M059J (cell line): ENCODE data around the genes FAT2, G3BP1 and PPP1R2B.

DNA sequence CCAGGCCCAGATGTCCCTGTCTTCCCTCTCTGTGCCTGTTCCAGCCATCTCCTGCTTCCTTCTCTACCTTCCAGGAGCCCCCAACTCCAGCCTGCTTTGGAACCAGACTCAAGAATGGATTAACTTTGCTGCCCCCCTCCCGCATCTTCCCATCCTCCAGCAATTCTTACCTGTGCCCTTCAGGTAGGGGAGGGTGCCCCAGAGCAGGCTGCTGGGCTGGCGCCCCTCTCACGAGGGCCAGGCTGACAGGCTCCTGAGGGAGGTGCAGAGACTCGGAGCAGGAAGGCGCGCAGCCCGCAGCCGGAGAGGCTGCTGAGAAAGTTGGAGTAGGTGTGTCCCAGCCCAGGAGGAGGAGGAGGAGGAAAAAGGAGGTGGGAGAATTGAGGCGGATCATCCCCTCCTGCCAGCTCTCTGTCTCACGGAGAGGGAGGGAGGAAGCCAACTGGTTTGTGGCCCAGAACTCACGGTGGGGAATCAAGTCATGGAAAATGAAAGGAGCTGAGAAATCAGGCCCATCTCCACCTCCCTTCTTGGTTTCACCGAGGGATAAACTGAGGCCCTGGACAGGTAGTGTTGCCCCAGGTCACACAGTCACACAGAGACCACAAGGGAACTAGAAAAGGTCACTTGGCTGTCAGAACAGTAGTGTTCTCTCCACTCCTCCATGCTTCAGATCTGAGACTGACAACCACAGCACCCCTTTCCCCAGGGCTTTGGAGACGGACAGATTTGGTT, at the start of gene FAT2:
FAT2 (minus strand) TSS at position 337 of the 735 bp plus-strand sequence.
- RAMPAGE, long total RNA = no peak

GRCh38 chr5:151637571-151638235, 46.6 kb upstream of the FAT2 start:
- RAMPAGE, long total RNA = no peak

- RAMPAGE, long total RNA = no peak
Measured at GRCh38 chr5:151663319-151664144, 23.2 kb downstream of the SPARC start.

DNA sequence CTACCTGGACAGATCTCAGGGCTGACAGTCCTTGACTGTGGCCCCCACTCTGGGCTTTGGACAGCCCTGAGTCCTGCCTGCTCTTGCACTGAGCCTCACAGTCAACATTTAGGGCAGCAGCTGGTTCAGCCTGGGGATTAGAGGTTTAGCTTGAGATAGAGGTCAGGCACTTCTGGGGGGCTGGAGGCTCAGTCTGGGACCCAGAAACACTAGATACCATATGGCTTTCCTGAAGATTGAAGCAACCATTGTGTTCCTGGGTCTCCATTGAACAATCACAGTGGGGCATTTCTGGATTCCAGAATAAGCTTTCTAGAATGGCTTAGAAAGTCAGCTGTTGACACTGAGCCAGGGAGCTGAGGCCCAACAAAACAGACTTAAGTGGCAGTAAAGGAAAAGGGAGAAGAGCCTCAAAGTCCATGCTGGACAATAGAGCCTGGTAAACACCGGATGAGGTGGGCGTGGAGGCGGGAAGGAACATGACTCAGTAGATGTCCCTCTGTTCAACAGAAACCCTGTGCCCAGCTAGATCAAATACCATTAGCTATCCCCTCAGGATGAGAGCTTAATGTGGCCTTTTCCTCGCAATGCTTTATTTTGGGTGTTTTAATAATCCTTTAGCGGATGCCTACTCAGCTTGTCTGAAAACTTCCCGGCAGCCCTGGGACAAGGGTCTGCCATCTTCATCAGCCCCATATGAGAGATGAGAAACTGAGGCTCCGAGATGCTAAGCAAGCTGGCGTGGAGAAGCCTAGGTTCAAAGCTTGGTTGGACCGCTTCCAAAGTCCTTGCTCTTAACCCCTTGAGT, 14.8 kb downstream of the SPARC start:
- RAMPAGE, long total RNA = no peak

GRCh38 chr5:151771771-151772845, at the start of gene G3BP1:
G3BP1 (plus strand) TSS chr5:151771954.
- RAMPAGE, long total RNA = start-site peak on the plus strand at chr5:151771952-151771958, 356 and 232 reads in 2 replicates

DNA sequence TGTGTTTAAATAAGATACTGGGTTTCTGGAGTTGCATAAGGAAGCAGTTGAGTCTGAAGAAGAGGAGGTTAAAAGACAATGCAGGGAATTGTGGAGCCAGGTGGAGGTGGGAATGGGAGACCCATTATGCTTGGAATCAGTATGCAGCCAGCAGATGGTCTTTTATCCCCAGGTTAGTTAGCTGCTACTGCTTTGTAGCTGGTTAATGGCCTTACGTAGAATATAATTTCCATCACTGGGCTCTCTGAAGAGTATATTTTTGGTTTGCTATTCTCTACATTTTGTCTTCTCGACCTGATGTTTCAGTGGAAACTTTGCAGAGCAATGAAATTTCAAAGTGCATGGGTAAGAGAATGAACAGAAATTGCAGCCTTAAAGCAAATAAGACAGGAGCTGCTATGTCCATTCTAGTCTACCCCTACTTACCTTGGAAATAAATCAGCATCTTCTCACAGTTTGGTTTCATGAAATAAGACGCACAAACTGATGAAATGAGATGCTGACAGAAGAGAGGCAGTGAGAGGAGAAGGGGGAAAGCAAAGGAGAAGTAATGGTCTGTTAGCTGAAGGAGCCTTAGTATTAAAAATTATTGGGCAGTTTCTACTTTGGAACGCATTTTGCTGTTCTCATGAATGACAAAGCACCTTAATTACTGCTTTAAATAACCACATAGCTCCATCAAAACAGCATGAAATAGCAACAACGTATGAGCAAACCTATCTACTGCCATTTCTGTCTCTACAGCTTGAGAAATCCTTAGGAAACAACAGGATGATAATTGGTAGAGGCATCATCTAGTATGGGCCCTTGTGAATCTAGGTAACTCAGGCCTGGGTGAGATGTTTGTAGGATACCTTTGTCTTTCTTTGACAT, 45.0 kb downstream of the G3BP1 start:
- RAMPAGE, long total RNA = no peak

DNA sequence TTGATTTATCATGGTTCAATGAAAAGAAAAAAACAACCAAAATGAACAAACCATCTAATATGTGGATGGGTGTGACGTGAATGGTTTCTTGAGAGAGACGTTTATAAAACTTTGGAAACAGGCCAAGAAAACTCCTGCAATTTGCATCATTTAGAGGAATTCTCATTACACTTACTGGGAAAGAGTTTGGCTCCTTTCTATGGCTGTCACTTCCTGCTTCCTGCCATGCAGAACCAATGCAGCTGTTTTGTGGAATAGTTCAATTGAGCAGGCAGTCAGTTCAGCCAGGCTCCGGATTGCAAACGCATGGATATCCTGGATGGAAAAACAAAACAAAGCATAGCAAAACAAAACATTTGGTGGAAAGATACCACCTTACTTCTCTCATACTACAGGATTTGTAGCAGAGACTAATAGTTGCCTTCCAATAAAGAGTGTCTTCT, 36.6 kb downstream of the FAM114A2 start:
- RAMPAGE, long total RNA = no peak

- RAMPAGE, long total RNA = no peak
Measured at GRCh38 chr5:154194231-154194812, 3.8 kb downstream of the GALNT10 start.

DNA sequence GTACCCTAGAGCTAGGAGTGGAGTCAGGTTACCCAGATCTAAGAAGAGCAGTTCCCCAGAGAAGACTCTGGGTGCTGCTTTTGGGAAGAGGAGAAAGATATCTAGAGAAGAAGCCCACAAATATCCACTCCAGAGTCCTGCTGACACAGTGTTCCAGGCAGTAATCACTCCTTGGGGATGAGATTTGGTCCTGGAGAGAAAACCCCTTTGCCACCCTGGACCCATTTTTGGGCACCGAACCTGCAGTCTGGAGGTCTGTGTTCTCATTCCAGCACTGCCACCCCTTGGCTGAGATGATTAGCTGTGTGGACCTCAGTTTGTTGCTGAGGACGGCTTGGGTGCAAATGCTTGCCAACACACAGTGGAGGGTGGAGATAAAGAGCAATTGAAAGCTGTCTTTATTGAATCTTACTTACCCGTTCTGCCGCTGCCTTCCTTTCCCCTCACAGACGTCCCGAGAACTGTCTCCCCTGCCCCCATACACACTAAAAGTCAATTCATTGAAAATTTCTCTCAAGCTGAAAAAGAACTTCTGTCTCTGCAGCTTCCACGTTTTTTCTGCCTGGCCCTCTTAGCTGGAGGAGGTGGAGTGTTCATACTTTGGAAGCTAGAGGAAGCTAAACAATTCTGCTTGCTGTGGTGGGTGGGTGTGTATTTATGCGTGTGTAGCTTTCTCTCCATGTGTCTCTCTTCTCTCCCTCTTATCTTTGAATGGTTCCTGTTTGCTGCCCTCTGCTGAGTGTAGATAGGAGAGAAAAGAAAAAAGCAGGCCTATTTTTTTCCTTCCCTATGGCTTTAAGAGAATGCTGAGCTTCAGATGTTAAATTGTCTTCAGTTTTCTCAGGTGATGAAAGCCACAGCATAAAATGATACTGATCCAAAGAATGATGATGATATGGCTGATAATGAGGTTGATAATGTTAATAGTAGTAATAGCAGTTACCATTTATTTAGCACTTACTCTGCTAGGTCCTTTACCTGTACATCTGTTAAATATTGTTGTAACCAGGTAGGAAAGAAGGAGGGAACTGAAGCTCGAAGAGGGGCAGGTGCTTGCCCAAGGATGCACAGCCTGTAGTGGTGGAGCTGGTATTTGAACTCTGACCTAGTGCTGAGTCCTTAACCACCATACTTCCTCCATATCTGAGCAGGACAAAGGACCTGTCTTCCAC, 6.7 kb downstream of the GALNT10 start:
- RAMPAGE, long total RNA = no peak

DNA sequence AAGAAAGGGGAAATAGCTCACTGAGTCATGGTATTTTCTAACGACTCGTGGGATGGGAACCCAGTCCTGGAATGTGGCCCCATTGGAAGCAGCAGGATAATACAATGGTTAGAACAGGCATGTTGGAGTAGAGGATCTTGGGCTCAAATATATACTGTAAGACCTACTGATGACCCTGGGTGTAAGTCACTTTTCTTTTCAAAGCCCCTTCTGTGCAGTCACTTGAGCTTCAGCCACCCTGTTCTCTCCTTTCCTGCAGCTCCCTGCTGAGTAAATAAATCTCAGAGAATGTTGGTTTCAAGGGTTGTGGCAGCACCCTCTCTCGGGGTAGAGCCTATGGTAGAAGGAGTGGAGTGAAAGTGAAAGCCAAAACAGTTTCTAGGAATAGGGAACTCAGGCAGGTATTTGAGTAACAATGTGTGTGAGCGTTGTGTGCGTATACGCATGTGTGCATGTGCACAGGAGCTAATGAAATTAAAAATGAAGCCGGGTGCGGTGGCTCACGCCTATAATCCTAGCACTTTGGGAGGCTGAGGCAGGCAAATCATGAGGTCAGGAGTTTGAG, 40.7 kb upstream of the LARP1 start:
- RAMPAGE, long total RNA = no peak

DNA sequence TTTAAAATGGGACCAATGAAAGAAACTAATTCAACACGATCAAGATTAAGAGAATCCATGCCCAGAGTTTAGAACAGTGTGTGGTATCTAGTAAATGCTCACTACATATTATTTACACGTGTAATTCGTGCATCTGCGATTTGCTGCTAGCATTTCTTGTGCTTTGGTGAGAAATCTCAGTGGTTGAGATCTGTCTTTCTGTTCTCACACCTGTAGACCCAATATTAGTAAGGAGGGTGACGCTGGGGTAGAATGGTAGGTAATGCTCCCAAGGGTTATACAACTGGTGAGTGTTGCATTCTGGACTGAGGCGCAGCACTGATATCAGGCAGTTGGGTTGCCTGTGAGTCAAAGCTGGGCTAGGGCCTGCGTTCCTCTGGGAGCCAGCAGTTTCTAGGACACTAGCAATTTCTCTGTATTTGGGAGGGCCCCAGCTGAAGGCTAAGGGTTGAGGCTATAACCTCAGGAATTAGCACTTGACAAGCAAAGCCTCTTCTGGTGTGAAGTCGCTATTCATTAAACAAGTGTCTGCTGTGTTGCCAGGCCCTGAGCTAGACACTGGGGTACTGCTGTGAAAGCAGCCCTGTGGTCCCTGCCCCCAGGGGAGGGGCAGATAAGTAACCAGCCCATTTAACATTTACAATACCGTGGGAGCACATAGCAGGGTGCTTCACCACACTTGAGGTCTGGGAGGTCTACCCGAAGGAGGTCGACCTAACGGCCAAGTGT, 28.7 kb downstream of the LARP1 start:
- RAMPAGE, long total RNA = no peak

- RAMPAGE, long total RNA = no peak
Measured at GRCh38 chr5:154899157-154899591, 38.8 kb downstream of the GEMIN5 start.

DNA sequence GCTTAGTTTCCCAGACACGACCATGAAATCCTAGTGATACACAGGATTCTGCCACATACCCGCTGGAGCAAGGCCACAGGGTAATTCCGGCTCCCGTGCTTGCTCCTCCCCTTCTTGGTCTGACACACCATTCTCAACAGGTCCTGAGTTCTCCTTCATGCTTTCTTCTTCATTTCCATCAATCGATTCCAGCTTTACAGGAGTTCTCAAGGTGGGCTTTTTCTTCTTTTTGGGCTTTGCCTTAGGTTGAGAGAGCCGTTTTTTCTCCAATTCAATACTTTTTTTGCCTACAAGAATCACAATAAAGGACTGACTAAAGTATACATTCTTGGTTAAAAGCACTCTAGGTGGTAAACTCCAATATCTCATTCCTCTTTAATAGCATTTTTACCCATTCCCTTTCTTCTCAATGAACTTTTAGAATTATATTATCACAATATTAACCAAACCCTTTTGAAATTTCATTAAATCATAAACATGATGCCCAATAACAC, 30.4 kb downstream of the GEMIN5 start:
- RAMPAGE, long total RNA = no peak

DNA sequence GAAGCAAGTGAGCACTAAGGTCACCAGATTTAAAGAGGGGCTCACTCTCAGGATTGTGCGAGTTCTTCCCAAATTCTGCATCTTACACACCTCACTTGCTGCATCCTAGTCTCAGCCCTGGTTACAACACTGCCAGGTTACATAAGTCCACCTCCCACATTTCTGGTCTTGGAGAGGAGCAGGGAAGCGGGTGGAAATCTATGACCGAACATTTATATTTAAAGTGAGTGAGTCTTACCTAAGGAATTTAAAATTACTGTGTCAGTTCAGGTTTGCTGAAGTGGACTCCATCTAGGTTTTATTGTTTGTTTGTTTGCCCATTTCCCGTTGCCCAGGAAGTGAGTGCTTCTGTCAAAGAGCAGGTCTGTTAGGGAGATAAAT, 179.4 kb downstream of the KIF4B start:
- RAMPAGE, long total RNA = no peak

GRCh38 chr5:155727769-155729071, 598.7 kb upstream of the SGCD start:
- RAMPAGE, long total RNA = no peak

- RAMPAGE, long total RNA = no peak
Measured at GRCh38 chr5:156093959-156094522, 232.9 kb upstream of the SGCD start.

DNA sequence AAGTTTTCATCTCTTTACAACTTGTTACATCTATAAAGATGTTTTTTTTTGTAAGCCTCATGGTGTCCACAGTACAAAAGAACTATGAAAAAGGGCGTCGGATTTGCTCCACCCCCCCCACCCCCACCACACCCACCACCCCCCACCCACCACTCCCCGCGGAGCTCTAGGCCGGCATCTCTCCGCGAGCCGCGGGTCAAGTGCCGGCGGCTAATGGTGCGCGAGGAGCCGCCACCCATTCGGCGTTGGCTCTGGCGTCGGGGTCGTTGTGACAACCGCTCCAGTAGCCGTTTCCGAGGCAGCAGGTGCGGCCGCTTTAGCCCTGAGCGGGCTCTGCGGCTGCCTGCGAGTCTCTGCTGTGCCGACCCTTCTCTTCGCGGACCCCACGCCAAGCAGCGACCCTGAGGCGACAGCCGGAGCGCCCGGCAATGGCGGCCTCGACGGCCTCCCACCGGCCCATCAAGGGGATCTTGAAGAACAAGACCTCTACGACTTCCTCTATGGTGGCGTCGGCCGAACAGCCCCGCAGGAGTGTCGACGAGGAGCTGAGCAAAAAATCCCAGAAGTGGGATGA, at the start of gene PPP1R2B:
PPP1R2B (plus strand) TSS at position 161 of the 574 bp plus-strand sequence.
- RAMPAGE, long total RNA = no peak

DNA sequence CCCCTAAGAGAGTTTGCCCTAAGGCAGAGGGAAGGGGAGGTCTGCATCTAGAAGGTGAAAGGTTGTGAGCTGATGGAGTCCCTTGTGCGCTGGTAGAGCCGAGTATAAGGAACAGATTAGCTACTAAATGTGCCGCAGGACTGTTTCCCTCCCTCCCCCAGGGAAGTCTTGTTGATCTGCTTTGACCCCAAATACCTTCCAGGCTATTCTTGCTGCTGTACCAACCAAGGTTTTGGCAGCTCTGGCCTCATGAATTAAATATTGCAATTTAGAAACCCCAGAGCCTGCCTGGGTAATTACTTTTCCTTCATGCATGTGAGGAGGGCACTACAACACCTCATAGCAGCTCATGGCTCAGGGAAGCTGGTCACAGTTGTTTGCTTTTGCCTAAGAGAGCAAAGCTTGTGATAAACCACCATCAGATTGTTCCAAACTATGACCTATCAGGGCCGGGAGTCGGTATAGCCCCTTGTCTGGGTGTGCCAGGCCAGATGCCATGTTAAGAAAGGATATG, 19.7 kb downstream of the CYFIP2 start:
- RAMPAGE, long total RNA = no peak

DNA sequence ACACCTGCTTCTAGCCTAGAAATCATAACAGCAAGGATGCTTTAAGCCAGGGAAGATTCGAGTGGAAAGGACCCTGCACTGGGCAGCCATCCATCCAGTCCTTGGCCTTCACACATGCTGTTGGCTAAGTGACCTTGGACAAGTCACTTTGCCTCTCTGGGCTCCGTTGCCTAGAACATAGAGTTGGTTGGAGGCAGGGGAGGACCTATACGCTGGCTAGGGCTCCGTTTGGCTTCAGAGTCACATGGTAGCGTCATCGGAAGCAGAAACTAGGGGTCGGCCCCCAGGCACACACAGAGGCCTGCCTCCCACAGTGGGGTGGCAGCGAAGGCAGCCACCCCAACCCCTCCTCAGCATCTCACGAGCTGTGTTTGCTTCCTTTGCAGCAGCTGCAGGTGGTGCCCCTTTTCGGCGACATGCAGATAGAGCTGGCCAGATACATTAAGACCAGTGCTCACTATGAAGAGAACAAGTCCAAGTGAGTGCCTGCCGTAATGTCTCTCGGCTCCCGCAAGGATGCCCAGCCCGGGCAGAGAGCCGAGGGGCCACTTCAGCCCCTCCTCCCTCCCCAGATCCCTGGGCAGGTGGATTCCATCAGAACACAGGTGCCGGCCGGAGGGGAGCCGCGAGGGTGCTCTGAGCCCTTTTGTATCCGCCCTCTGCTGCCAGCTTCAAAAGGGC, 36.0 kb downstream of the FNDC9 start:
- RAMPAGE, long total RNA = no peak

GRCh38 chr5:157344397-157345021, 968 bp downstream of the FNDC9 start:
- RAMPAGE, long total RNA = no peak